Gastrocnemius medialis (tissue), 3 donors: ENCODE data around the gene NUP133.

DNA sequence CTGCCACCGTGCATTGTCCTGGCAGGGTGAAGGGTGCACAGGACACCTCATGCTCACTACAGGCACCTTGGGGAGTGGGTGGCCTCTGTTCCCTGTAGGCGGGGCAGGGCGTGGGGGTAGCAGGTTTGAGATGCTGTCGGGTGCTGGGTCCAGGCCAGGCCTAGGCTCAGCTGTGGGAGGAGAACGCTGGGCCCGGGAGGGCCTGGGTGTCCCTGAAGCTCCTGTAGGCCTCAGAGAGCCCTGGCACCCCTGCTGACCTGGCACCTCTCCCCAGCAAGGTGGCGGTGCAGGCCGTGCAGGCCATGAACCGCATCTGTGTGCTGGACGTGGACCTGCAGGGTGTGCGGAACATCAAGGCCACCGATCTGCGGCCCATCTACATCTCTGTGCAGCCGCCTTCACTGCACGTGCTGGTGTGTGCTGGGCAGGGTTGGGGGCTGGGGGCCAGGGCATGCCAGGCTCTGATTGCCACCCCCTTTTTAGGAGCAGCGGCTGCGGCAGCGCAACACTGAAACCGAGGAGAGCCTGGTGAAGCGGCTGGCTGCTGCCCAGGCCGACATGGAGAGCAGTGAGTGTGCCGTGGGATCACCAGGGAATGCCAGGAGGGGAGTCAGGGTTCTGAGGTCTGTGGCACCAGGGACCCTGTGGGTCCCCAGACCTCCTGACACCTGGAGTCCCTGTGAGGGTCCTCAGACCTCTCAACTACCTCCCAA is 2.4 kb upstream of the GJC2 start:
- PRO-cap, result no peak
- RAMPAGE, long total RNA, 3 experiments, result no peak in any of the 3 experiments

DNA sequence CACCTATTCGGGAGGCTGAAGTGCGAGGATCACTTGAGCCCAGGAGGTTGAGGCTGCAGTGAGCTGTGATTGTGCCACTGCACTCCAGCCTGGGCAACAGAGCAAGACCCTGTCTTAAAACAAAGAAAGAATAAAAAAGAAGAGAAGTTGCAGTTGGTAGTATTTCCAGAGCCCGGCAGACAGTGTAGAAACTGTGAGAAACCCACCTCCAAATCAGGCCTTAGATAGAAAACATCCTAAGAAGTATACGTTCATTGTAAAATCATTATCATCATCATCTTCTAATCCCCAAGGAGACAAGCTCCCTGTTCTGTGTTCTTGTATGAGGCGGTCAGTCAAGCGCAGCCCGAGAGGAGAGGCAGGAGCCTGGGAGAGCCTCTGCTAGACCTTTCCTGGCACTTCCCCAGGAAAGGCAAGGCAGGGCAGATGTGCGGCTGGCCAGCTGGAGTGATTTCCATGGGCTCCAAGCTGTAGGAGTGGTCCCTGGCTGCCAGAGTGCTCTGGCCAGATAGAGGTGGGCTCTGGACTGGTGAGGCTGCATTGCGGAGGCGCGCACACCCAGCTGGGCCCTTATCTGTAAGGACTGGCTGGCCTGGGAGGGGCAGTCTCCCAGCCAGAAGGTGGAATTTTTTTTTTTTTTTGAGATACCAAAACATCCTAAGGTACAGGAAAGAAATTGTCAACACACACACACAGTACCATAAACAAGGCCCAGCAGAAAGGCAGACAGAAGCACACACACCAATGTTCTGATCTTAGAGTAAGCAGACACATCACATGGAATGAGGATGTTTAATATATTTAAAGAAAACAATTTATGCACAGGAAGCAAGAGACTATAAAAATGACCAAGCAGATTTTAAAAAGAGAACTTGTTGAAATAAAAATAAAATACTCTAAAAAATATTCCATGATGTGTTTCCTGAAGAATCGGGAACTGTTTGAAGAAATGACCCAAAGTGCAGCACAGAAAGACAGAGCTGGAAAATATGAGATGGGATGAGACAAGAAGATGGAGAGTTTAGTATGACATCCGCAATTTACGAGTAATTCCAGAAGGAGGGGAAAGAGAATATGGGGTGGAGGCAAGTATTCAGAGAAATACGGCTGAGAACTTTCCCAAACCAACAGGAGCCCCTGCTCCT is 13.2 kb downstream of the IBA57 start:
- PRO-cap, result no peak
- RAMPAGE, long total RNA, 3 experiments, result no peak in any of the 3 experiments

- PRO-cap, result bidirectional peak, plus-strand start at chr1:228192447, minus-strand start at chr1:228192306; unidirectional peak, plus-strand start at chr1:228192447
- RAMPAGE, long total RNA, 3 experiments, result no peak in any of the 3 experiments
Measured at GRCh38 chr1:228192153-228192657, 15.6 kb upstream of the OBSCN start.

GRCh38 chr1:228242944-228243542 is 35.2 kb downstream of the OBSCN start:
- PRO-cap, result no peak
- RAMPAGE, long total RNA, 3 experiments, result start-site peak on the plus strand in 2 of 3 experiments, at chr1:228243231-228243423 at its widest, 152 to 338 reads per replicate

DNA sequence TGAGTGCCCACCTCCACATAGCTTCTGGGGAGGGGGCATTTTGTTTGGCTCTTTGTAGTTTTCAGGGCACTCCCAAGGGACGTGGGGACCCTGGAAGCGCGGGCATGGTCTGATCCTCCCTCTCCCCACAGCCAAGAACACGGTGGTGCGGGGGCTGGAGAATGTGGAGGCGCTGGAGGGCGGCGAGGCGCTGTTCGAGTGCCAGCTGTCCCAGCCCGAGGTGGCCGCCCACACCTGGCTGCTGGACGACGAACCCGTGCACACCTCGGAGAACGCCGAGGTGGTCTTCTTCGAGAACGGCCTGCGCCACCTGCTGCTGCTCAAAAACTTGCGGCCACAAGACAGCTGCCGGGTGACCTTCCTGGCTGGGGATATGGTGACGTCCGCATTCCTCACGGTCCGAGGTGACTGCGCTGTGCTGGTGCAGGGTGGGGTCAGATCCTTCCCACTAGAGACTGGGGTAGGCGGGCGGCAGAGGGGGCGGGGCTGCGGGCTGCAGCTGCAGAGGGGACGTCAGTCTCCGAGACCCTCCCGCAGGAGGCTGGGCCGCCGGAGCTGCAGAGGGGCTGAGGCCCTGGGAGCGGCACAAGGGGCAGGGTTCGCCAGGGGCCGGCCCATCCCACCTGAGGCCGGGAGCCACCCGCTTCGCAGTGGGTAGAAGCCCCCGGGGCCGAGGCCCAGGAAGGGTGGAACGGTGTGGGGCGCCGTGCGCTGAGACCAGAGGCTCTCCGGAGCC is 90.8 kb downstream of the TRIM11 start:
- PRO-cap, result no peak
- RAMPAGE, long total RNA, 3 experiments, result no peak in any of the 3 experiments

GRCh38 chr1:228358194-228358839 is 48.3 kb downstream of the TRIM11 start:
- PRO-cap, result no peak
- RAMPAGE, long total RNA, 3 experiments, result no peak in any of the 3 experiments

DNA sequence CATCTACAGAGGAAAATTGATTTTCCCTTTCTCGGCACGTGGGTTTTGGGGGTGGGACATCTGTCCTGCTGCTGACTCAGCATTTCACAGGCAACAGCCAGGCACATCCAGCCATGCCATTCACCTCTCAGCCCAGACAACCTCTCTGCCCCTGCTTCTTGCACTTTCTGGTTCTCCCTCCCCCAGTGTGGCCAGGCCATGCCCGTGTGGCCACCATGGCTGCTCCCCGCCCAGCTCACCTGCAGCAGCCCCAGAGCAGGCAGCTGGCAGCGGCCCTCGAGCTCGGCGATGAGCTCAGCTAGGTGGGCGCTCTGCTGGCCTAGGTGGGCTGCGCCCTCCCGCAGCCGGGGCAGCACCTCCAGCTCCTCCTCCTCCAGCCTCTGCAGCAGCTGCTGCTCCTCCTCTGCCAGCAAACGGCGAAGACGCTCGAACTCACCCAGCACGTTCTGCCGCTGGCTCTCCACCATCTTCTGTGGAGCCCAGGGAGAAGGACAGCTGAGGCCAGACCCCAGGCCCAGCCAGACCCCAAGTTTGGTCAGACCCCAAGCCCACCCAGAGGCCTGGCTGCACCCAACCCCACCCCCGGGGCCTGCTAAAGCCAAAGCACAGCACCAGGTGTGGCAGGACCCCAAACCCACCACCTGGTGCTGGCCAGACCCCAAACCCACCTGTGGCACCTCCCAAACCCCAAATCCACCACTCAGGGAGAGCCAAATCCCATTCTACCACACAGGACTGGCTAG is 5.7 kb downstream of the TRIM11 start:
- PRO-cap, result no peak
- RAMPAGE, long total RNA, 3 experiments, result no peak in any of the 3 experiments

DNA sequence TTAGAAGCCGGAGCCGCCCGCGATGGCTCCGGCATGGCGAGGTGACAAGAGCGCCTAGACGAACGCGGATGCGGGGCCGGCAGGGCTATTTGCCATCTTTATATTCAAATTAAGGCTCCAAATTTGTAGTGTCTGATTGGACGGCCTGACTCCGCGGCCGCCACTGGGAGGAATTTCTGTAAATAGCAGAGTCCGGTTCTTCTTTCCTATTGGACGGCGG is 6.6 kb downstream of the H2BC26 start:
- PRO-cap, result no peak
- RAMPAGE, long total RNA, 3 experiments, result no peak in any of the 3 experiments

DNA sequence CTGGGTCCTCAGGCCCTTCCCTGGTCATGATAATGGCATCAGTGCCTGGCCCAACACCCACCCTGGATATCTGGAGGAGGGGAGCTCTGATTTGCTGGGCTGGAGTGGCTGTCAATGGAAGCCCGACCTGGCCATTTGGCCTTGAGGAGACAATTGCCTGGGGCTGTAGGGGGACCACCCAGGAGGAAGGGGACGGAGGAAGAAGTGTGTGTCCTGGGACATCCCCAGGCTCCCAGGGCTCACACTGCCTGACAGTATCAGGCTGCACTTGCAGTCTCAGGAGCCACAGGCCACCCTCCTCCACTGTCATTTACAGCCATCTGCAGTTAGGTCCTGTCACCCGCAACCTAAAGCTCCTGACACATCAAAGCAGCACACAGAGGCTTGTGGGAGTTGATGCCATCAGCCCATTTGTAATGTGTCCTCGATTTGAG is 7.9 kb upstream of the RNF187 start:
- PRO-cap, result no peak
- RAMPAGE, long total RNA, 3 experiments, result no peak in any of the 3 experiments

- PRO-cap, result no peak
- RAMPAGE, long total RNA, 3 experiments, result no peak in any of the 3 experiments
Measured at GRCh38 chr1:228490212-228491092, 3.3 kb downstream of the RNF187 start.

- PRO-cap, result no peak
- RAMPAGE, long total RNA, 3 experiments, result no peak in any of the 3 experiments
Measured at GRCh38 chr1:228875676-228876215, 140.5 kb downstream of the RHOU start.

DNA sequence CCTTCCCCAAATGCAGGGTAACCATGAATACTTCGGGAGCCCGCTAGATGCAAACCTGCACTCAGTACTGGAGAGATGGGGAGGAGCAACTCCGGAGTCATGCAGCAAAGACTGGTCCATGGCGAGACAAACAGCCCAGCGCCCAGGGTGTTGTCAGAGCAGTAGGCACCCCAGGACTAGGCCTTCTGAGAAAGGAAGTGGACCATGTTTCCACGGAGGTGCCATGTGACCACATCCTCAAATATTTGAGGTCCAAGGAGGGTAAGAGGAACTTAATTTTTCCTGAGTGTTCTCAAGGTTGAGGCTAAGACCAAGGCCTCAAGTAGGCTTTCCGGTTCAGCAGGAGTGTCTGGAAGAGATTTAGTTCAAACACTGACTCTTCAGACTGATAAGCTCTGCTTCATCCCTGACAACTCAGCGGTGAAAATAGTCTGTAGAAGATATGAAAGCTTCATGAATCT is 186.2 kb downstream of the RHOU start:
- PRO-cap, result no peak
- RAMPAGE, long total RNA, 3 experiments, result no peak in any of the 3 experiments

- PRO-cap, result no peak
- RAMPAGE, long total RNA, 3 experiments, result no peak in any of the 3 experiments
Measured at GRCh38 chr1:228978663-228979130, 243.4 kb downstream of the RHOU start.

DNA sequence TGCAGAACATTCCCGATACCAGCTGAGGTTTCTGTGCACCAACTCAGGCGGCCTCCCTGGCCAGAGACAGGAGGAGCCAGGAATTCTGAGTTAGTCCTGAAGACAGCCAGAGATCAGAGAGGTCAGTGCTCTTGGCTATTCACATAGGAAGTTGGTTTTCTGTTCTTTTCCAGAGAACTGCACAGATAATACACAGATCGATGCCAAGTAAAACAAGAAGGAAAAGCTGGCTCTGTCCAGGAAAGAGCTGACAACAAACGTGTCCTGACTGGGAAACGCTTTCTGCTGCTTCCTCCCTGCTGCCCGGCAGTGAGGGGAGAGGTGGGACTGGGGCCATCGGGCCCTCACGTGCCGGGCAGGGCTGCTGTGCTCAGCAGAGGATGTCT is 211.3 kb upstream of the RAB4A start:
- PRO-cap, result no peak
- RAMPAGE, long total RNA, 3 experiments, result no peak in any of the 3 experiments

DNA sequence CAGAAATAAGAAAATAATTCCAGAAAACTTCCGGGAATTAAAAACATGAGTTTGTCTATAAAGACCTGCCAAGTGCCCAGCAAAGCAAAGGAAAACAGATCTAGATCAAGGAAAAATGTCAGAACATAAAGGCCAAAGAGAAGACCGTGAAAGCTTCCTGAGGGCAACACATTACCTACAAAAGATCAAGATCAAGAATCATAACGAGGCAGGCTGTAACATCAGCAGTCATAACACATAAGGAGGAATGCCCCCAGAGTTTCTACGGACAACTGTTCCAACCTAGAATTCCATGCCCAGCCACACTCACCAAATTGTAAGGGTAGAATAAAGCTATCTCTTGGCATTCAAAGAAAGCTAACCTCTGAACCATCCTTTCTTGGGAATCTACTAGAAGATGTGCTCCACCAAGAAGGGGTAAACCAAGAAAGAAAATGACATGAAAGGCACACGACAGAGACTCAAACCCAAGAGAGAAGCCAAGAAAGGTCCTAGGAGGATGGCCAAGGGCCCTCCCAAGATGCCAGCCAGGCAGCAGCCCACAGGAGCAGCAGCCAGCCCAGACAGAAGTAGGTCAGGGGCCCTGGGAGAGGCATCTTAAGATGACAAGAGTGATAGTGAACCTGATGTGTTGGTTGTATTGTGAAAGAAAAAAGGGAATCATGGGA is 3.6 kb downstream of the CCSAP start:
- PRO-cap, result no peak
- RAMPAGE, long total RNA, 3 experiments, result no peak in any of the 3 experiments

GRCh38 chr1:229406617-229407177 is 27.2 kb downstream of the ACTA1 start:
- PRO-cap, result no peak
- RAMPAGE, long total RNA, 3 experiments, result no peak in any of the 3 experiments

DNA sequence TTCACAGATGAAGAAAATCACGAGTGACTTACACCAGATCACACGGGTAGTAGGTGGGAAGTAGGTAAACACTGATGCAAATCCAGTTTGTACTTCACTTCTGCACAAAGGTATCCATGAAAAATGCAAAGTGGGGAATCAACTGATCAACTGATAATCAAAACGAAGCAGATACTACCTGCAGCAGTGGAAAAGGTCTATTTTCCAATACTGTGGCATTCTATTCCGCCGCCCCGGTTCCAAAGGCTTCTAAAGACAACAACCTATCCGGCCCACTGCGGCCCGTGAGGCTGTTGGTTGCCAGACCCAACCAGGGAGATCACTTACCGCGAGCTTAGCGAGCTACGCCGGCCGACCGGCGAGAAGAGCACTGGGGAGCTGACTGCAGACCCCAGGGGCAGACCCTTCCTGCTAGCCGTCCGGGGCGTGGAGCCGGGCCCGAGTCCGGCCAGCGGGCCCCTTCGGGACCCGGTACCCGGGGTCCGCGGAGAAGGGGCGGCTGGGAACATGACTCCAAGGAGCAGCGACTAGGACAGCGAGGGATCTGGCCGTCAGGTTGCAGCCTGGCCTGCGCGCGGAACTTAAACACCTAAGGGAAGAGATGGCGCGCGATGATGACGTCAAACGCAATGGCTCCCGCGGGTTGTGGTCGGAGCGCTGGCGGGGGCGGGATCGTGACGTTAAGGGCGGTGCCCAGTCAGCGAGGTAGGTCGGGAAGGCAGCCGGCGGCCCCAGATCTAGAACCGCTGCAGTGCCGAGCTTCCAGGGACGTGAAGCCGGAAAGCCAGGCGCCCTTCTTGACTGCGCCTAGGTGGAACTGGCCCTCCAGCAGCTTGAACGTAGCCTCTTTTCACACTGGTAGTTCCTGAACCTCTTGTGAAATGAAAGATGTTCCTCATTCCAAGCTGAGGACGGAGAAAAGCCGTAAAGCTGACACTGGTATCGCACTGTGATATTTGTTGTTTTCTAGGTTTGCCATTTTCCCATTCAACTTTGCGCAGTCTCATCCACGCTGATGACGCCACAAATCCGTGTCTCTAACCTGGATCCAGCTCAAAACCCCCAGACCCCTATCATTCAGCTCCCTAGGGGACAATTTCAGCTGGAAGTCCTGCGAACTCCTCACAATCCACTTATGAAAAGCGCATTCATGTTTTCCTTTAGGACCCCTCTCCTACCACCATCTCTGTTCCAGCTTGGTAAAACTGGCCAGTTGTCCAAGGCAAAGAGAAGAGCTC is at the start of gene NUP133:
Gene NUP133, minus strand, starts transcription at position 601 of the 1,238 bp plus-strand sequence.
- PRO-cap, result unidirectional peak, plus-strand start at position 337 of the sequence; bidirectional peak, plus-strand start at position 683 of the sequence, minus-strand start at position 558 of the sequence
- RAMPAGE, long total RNA, 3 experiments, result start-site peak on the minus strand in 3 of 3 experiments, centred at positions 530 to 565 of the sequence, 85 to 146 reads per replicate

DNA sequence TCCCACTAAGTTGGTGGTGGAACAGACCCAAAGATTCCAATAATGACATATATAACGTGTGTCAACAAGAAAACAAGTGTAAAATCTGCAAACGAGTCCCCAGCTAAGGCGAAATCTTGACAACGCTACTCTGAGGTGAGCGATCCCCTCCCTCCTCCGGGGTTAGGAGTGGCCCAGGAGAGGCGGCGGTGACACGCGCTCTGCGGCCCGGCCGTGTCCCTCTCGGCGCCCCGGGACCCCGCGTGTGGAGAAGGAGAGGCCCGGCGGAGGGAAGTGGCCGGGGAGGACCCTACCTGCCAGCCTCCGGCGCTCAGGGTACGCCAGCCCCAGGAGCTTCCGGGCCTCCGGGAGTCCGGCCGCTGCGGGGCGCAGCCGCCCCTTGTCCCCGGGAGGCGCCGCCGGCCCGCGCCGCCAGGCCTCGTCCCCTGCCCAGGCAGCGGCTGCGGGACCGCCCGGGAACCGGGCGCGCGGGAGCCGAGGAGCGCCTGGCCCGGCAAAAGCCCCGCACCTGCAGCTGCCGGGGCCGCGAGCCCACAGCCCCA is 593 bp downstream of the ABCB10 start:
- PRO-cap, result no peak
- RAMPAGE, long total RNA, 3 experiments, result no peak in any of the 3 experiments

DNA sequence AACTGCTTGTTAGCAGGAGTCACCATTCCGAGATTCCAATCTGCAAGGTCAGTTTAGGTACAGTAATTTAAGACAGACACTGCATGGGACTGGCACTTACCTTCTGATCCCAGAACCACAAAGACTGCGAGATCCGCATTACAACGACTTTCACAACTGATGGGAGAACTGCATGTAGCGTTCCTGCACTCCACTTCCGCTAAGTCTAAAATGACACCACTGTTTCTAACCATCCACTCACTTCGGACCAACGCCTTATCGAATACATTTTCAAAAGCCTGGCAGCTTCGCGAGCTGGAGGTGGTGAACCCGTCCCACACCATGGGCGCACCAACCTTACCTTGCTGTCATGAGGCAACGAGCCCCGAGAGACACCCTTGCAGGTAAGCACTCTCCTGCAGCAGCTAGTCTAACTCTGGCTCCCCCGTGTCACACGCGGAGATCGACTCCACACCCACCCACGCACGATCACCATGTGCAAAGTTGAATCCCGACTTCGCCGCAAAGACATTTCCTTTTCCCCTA is 903 bp downstream of the TAF5L start:
- PRO-cap, result bidirectional peak, plus-strand start at position 202 of the sequence, minus-strand start outside the sequence
- RAMPAGE, long total RNA, 3 experiments, result no peak in any of the 3 experiments

- PRO-cap, result no peak
- RAMPAGE, long total RNA, 3 experiments, result start-site peak on the plus strand in 1 of 3 experiments, at chr1:229635831-229636089 at its widest, 6 reads per replicate
Measured at GRCh38 chr1:229635627-229636212, 9.7 kb downstream of the URB2 start.